Amniotic epithelial cell (primary cell): Measurements from ENCODE around the genes PIP5KL1 and GLE1.

DNA sequence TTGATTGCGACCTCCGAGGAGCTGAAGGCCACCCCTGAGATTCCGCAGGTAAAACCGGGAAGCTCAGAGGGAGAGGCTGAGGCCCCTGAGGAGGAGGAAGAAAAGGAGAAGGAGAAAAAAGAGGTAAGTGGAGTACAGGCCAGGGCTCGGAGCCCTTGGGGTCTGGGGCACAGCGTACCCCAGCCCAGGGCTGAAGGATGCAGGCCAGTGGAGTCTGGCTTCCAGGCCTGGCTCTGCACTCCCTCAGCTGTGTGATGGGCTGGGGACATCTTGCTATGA, 7.8 kb downstream of the TOR2A start:
- RRBS, result no CpG with 5 or more reads among the region's 6 CpGs

- RRBS, result 100% methylated on average over 1 of the region's 9 CpGs
Measured at GRCh38 chr9:127738588-127738861, 3.4 kb upstream of the TOR2A start.

GRCh38 chr9:127763662-127764769, 14.4 kb downstream of the SH2D3C start:
- RRBS, result 0% methylated on average over 1 of the region's 16 CpGs

- RRBS, result 84% methylated on average over 4 of the region's 26 CpGs
Measured at GRCh38 chr9:127787945-127788712, 2.3 kb downstream of the CDK9 start.

DNA sequence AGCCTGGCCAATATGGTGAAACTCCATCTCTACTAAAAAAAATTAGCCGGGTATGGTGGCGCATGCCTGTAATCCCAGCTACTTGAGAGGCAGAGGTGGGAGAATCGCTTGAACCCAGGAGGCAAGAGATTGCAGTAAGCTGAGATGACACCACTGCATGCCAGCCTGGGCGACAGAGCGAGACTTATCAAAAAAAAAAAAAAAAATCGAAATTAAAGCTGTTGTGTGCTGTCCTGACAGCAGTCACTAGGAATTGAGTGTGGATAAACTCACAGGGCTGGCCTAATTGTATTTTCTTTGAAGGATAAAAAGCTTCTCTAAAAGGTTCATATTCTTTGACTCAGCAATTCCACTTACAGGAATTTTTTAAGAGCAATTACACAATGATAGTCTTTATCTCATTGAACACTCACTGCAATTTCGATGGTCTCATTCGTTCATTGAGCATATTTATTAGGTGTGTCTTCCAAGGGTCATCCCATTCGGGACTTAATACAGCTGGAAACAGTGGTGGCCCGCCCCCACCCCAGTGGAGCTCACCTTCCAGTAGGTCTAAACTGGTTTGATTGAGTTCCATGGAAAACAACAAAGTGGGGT, 6.5 kb downstream of the CDK9 start:
- RRBS, result no CpG with 5 or more reads among the region's 10 CpGs

DNA sequence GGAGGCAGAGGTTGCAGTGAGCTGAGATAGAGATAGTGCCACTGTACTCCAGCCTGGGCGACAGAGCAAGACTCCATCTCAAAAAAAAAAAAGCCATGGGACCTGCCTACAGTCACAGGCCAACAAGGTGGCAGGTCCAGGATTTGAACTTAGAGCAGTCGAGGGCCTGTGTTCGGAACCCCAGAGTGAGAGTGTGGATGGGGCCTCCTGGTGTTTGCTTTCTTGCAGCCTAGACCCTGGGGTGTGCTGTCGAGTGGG, 11.8 kb downstream of the FPGS start:
- RRBS, result no CpG with 5 or more reads among the region's 4 CpGs

DNA sequence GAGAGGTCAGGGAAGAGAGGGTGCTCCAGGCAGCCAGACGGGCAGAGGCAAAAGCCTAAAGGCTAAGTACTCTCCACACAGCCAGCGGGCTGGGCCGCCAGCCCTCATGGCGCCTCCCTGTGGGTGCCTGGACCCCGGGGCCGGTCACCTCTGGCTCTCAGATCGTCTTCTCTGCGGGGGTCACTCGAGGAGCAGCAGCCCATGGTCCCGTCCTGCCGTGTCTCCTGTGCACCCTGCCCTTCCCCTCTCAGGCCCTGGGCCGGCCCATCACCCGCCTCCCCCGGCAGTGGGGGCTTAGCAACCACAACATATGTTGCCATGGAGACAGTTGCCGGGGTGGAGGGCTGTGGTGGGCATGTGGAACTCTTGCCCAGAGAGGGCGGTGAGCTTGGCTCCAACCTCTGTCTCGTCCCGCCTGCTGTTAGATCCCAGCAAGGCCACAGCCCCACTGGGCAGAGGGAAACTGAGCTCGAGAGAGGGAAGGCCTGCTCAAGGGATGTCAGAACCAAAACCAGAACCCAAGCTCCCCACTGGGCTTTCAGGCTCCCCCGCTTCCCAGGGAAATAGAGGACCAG, 4.1 kb downstream of the AK1 start:
- RRBS, result 60% methylated on average over 1 of the region's 20 CpGs

DNA sequence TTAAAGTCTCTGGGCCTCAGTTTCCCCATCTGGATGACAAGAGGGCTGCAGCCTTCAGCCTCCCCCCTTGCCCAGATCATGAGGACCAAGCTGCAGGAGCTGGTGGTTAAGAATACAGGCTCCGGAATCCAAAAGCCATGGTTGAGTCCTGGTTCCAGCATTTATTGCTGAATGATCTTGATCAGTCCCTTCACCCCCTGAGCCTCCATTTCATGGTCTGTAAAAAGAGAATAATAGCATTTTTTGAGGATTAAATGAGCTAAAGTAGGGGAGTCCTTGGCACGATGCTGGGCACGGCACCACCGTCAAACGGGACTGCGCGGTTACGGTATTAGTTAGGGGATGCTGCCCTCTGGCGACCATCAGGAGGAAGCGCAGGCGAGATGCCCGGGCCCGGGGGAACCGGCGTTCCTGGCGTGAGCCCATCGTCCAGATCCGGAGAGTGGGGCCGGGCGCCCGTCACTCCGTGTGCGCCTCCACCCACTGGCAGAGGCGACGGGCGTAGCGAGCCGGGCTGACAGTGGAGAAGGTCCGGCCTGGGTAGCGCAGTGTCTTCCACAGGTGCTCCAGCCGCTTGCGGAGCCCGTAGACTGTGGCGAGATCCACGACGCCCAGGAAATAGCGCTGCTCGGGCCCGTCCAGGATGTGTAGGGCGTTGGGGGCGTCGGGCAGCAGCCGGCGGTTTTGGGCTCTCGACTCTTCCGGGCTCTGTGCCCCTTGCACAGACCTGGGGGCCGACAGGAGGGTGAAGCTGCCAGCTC, 4.7 kb upstream of the ST6GALNAC4 start:
- RRBS, result 2% methylated on average over 10 of the region's 47 CpGs

DNA sequence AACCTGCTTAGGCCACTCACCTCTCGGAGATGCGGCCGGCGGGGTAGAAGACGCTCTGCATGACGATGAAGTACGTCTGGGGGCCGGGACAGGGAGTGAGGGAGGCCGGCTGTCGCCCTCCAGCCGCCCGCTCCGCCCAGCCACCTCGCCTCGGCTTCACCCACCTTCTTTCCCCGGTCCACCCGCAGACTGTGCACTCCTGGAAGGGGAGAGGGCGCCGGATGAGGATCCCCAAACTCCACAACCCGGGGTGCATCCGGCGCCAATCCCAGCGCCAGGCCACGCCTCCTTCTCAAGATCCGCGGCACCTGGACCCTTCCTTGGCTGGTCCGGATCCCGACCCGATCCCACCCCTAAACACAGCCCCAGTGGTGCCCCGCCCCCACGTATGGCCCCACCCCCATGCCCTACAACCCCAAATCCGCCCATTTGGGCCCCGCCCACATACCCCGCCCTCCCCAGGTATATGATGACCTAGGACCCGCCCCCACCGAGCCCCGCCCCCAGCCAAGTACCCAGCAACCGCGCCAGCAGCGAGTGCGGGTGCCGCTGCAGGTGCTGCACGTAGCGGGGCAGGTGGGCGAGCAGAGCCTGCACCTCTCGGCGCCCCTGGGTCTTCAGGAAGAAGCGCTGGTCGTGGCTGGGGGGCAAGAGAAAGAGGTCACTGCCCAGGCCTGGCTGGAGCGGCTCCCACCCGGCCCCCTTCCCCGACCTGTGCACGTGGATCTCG, 3.3 kb downstream of the PIP5KL1 start:
- RRBS, result 3% methylated on average over 16 of the region's 54 CpGs

GRCh38 chr9:127930266-127931424, at the start of gene PIP5KL1:
PIP5KL1 (minus strand) TSS chr9:127930777.
- RRBS, result 2% methylated on average over 18 of the region's 75 CpGs

GRCh38 chr9:127935635-127936355, 1.9 kb downstream of the DPM2 start:
- RRBS, result 56% methylated on average over 2 of the region's 5 CpGs

GRCh38 chr9:127977450-127978613, 3.0 kb downstream of the EEIG1 start:
- RRBS, result no CpG with 5 or more reads among the region's 16 CpGs

- RRBS, result no CpG with 5 or more reads among the region's 4 CpGs
Measured at GRCh38 chr9:127982719-127983375, 2.1 kb upstream of the EEIG1 start.

GRCh38 chr9:128026094-128026666, 40.9 kb downstream of the NAIF1 start:
- RRBS, result no CpG with 5 or more reads among the region's 16 CpGs

GRCh38 chr9:128034965-128035574, 32.0 kb downstream of the NAIF1 start:
- RRBS, result no CpG with 5 or more reads among the region's 8 CpGs

GRCh38 chr9:128120184-128121259, 7.0 kb downstream of the PTGES2 start:
- RRBS, result 90% methylated on average over 3 of the region's 38 CpGs

DNA sequence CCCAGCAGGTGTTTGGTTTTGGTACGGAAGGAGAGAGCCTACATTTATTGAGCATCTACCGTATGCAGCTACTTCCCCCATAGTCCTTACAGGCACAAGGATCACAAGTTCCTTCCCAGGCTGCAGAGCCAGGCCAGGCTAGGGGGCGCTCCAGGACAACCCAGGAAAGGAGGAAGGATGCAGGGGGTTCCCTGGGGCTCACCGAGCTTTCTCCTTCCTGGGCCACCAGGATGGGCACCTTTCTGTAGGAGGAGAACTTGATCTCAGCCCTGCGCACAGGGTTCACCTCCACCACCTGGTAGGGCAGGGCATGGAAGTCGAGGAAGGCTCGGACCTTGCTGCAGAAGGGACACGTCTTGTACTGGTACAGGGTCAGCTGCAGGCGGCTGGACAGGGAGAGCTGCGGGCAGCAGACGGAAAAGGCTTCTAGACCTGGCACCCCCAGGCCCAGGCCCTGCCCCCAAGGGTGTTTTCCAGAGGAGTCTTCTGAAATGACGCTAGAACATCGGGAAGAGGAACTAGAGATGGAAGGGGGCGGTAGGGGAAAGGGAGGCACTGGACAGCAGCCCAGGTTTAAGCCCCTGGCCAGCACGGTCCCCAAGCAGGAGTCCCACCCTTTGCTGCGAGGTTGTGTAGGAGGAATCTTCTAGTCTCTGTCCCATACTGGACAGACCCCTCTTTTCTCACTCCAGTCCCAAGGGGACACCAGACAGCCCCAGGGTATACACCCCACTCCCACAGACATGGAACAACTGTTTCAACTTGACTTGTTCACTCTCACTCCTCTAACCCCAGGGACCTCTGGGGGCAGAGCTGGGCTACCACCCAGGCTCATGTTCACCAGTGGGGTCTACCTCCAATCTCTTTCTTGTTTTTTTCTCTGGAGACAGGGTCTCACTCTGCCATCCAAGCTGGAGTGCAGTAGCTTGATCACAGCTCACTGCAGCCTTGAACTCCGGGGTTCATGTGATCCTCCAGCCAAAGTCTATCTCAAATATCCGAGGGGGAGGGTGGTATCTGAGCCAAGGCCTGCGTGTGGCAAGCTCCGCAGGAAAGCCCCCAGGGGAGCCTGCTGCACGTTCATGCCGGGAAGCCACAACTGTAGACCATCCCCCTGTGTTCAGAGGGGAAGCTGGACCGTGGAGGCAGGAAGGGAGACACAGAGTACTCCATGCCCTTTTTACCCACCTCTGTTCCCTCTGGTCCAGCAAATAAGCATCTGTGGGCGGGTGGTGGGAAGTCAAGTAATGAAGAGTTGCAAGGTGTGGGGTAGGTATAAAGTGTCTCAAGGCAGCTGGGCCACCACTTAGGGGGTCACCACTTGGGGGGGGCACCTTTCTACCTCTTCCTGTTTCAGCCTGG, 2.0 kb downstream of the PTGES2 start:
- RRBS, result no CpG with 5 or more reads among the region's 24 CpGs

DNA sequence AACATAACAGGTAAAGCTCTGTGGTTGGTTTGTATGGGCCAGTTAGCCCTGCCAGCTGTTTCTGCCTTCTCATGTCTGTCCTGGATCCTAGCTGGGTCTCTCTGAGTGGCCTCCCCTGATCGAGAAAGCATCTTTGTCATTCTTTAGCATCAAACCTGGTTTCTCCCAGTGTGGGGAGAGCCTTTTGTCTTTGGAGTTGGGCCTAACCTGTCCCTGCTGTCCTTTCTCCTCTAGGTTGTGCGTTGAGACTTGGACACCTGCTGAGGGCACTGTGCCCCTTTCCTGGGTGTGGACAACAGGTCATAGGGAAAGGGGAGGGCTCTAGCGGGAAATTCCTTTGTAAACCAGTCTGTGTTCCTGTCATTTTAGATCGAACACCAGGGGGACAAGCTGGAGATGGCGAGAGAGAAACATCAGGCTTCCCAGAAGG, 8.8 kb upstream of the GLE1 start:
- RRBS, result no CpG with 5 or more reads among the region's 5 CpGs

GRCh38 chr9:128504124-128505001, at the start of gene GLE1:
GLE1 (plus strand) TSS chr9:128504719.
- RRBS, result 1% methylated on average over 20 of the region's 54 CpGs

DNA sequence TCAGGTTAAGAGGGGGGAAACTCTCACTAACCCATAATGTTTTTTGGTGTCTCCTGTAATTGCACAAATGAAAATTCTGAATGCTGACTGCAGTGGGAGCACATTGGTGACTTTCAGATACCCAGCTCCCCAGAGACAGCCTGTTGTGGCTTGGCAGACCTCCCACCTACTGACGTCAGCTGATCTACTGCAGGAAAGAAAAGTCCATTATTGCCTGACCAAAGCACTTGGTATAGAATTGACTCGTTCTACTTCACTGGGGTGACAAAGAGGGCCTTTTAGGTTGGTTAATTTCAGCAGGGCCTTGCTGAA, 6.5 kb downstream of the SPTAN1 start:
- RRBS, result no CpG with 5 or more reads among the region's 2 CpGs